GM23248 (cell line): ENCODE results near the genes WSCD1 and TXNDC17.

DNA sequence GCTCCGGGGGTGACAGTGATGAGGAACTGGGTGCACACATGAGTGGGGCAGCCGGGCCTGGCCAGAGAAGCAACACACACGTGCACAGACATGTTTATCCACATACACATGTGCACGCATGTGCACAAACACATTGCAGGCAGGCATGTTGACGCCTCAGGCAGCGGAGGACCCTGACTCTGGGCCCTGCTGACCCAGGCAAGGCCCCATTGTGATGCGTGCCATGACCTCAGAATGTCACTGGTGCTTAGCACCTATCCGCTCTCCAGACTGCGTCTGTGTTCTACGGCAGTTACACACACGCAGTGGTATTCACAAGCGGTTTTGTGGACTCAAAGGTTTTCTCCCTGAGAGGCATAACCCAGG is 12.7 kb downstream of the USP6 start:
- RAMPAGE, long total RNA = no peak

DNA sequence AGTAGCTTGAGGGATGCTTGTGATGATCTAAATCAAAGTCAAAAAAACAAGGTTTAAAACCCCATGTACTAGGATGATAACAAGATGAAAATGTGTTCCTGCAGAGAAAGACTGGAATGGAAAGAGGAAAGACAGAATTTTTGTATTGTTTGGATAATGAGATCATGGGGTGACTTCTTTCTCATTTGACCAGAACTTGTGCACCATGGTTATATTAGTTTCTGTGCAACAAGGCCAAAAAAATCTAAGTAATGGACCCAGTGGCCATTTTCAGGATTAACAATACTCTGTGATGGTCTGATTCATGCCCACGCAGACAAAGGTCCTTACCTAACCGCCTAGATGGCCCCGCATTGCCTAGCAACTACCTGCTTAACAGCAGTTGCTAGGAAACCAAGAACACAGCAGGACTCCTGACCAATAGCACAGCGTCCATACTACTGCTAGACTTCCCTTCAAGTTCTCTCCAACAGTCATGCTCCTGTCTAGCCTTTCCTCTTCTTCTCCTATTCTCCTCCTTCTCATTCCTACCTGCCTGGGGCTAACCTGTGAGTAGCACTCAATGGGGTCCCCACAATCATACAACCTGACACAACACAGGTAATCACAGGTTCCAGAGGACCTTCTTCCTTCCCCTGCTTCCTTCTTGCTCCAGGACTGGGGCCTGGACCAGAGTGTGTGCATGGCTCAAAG is 8.0 kb upstream of the ENSG00000286190 start:
- RAMPAGE, long total RNA = no peak

- RAMPAGE, long total RNA = no peak
Measured at GRCh38 chr17:6069864-6070288, 303 bp upstream of the WSCD1 start.

DNA sequence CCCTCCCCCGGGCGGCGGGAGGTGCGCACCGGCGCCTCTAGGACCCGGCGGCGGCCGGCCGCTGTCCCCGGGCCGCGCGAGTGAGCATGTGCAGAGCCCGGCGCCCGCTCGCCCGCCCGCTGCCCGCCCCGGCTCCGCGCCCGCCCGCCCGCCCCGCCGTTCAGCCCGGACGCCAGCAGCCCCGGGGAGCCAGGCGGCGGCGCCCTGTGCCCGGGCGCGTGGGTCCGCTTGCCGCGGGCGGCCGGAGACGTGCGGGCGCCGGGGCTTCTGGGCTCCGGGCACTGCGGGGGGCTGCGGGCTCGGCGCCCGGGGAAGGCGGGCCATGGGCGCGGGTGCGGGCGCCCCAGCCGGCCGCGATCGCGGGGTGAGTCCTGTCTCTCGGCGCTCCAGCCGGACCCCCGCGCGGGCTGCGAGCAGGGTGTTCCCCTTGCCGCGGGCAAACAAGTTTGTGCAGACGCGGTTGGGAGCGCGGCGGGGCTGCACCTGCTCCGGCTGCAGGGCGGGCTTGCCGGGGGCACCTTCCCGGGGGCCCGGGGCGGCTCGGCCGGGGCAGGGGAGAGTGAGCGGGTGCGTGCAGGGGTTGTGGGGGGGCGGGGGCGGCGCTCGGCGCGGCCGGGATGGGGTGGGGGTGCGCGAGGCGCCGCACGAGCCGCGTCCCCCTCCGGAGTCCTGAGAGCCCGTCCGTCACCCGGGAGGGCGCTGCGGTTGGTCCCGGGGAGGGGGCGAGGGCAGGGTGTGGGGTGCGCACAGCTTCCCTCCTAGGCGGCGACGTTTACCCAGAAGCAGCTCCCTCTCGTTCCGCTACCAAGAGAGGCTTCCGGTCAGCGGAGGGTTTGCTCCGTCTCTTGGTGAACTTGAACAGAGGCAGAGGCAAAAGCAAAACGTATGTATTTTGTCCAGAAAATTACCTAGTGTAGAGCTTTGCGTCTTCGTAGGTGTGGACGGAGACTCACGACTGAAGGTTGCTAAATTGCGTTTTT is at the start of gene WSCD1:
WSCD1 (plus strand) TSS at position 91 of the 980 bp plus-strand sequence.
- RAMPAGE, long total RNA = no peak

DNA sequence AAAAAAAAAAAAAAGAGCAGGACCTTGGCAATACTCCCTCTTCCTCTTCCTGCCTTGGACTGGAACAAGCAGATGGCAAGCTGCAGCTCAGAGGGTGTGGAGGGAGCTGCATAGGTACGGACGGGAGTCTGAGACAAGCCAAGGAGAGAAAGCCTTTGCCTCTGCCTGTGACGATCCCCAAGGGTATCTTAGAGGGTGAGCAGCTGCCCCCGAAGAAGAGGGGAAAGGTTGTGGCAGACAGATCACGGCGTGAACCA is 109.2 kb downstream of the AIPL1 start:
- RAMPAGE, long total RNA = no peak

GRCh38 chr17:6326889-6327406 is 108.0 kb downstream of the AIPL1 start:
- RAMPAGE, long total RNA = no peak

GRCh38 chr17:6567264-6567838 is 11.0 kb upstream of the PITPNM3 start:
- RAMPAGE, long total RNA = no peak

DNA sequence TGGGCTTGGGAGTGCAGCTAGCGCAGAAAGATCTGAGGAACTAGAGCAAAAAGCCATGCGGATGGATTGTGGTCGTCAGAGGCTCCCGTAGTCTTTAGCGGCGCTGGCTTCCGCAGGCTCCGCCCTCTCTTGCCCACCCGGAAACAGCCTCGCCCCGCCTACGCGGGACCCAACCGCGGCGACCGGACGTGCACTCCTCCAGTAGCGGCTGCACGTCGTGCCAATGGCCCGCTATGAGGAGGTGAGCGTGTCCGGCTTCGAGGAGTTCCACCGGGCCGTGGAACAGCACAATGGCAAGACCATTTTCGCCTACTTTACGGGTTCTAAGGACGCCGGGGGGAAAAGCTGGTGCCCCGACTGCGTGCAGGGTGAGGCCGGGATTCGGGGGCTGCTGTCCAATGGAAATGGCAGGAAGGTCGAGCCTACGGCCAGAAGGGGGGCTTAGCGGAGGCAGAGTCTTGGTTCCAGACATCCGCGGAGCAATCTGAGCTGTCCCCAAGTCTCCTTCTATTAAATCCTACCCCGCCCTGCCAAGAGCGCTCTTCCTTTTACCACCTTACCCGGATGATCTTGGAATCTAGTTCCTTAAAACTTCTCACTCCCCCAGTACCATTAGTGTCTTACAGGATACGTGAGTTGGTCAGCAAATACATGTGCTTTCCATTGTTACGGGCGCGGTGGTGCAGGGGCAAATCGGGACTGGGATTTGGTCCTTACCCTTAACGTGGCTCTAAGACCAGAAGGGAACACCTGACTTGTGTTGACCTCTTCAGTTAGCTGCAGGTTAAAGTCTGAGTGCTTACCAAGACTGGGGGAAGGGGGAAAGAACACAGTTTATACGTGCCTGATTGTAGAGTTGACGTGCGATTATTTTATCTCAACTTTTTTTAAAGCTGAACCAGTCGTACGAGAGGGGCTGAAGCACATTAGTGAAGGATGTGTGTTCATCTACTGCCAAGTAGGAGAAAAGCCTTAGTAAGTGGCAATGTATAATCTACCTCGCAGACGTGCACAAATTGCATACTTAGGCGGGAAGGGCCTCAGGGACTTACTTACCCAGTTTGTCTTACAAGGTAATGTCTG is at the start of gene TXNDC17:
TXNDC17 (plus strand) TSS at position 201 of the 1,083 bp plus-strand sequence.
- RAMPAGE, long total RNA = start-site peak on the plus strand centred at position 175 of the sequence, 81 bp wide, 3,657 and 1,567 reads in 2 replicates

DNA sequence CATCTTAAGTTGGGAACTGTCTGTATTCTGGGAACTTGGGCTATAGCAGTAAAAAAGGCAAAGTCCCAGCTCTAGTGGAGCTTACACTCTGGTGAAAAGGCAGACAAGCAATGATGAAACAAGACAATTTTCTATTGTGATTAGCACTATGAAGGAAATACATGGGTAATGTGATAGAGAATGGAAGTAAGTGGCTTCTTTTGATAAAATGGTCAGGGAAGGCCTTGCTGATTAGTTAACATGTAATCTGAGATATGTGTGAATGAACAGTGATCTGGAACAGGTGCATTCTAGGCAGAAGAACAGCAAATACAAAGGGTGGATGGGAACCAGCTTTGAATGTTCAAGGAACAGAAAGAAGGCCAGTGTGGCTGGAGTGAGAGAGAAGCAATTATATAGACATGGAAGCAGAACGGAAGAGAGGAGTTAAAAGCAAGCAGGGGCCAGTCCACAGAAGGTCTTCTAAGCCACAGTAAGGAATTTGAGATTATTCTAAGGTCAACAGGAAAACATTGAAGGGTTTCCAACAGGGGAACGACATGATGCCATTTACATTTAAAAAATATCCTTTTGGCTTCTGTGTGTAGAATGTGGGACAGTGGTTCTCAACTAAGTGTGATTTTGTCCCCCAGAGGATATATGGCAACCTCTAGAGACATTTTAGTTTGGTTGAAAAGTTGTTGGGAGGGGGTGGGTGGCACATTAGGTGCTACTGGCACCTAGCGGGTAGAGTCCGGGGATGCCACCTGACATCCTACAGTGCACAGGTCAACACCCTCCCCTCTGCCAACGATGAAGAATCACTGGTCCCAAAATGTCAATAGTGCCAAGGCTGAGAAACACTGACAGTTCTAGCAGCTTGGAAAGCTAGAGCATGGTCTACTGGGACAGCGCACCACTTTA is 2.0 kb downstream of the C17orf100 start:
- RAMPAGE, long total RNA = no peak

- RAMPAGE, long total RNA = no peak
Measured at GRCh38 chr17:6712420-6712929, 694 bp downstream of the SLC13A5 start.

DNA sequence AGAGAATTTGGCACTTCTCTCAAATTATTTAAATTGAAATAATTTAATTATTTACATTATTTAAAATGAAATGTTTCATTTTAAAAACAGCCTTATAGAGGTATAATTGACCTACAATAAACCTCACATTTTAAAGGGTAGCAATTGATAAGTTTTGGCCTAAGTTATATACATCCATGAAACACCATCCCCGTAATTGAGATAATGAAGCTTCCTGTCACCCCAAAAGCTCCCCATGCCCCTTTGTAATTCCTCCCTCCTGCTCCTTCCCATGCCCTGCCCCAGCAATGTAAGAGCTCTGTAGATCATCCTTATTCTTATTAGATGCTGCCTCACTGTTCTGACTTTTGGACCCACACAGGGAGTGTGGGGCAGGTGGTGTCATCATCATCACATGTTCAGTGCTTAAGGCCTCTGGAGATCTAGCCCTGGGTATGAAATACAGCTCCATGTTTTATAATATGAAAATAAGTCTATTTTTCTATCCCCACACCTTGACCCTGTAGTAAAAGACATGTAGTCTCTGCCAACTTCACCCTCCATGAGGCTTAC is 1.8 kb downstream of the XAF1 start:
- RAMPAGE, long total RNA = no peak

GRCh38 chr17:6936208-6937080 is 59.4 kb upstream of the ALOX12 start:
- RAMPAGE, long total RNA = no peak

GRCh38 chr17:7074985-7075523 is 5.0 kb downstream of the CLEC10A start:
- RAMPAGE, long total RNA = no peak

DNA sequence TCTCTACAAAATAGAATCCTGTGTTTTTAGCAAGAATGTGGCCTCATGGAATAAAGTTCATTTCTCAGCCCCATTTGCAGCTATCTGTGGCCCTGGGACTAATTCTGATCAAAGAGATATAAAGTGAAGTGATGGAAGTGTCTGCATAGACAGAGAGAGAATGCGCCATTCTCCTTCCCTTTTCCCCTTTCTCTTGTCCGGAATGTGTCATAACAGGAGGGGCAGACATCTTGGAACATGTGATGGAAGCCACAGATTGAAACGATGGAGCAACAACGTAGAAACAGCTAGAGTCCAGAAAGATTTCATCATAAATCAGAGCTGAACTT is 11.4 kb downstream of the ASGR1 start:
- RAMPAGE, long total RNA = no peak

- RAMPAGE, long total RNA = no peak
Measured at GRCh38 chr17:7207174-7207936, 10.1 kb downstream of the DLG4 start.

GRCh38 chr17:7224906-7225468 is 5.2 kb downstream of the ACADVL start:
- RAMPAGE, long total RNA = no peak

- RAMPAGE, long total RNA = no peak
Measured at GRCh38 chr17:7228832-7229089, 5.6 kb downstream of the DVL2 start.

- RAMPAGE, long total RNA = no peak
Measured at GRCh38 chr17:7237174-7237446, 2.1 kb downstream of the PHF23 start.

GRCh38 chr17:7241663-7241998 is 618 bp downstream of the GABARAP start:
- RAMPAGE, long total RNA = no peak

DNA sequence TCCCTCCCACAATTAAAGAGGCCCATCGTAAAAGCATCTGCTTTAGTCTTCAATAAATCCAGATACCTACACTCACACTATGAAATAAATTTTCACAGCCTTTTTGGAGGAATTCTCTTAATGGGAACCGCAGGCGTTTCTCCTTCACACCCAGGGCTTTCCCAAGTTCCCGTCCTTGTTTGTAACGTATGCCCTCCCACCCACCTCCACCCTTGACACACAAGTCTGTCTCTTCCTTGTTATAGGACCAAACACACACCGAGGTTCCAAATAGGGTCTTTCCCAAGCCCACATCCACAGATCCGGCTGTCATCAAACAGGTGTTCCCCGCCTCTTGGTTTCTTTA is 1.0 kb downstream of the CTDNEP1 start:
- RAMPAGE, long total RNA = no peak